Gallbladder (tissue), 1 donor: ENCODE measurements around the gene SYNJ2BP.

DNA sequence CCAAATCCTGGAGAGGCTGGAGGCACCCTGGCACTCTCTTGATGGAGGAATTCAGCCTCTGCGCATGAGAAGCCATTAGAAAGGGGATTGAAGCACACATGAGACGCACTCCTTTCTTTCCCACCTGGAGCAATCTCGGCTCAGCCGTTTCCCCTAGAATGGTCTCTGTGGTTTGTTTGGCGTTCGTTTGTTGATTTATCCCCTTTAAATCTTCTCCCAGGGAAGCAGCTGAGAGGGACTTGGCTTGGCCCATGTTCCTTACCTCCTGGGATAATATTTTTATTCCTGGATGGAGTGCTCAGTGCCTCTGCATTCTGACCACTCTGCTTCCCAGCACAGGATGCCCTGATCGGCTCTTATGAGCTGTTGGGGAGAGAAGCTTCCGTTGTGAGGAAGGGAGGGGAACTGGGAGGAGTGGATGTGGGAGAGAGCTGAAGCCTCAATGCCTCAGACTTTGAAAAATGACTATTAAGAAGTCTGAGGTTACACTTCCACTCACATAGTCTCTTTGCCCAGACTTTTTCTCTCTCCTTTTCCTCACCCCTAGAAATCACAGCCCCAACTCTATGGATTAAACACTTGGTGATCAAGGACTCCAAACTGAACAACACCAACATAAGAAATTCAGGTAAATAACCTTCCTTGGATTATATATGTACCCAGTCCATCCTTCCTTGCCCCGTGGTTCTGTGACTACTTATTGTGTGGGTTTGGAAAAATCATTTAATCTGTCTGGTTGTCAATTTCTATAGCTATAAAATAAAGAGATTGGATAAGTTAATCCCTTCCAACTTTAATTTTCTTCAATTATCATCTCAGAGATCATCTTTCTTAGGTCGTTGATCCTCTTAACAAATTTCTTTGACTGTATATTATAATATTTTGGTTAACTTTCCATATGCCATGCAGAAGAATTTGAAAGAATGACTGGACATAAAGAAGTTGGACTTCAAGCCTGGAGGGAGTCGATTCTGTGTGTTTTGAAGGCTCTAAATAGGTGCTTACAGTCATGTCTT, 114.9 kb downstream of the SMOC1 start:
- PRO-cap: no peak

DNA sequence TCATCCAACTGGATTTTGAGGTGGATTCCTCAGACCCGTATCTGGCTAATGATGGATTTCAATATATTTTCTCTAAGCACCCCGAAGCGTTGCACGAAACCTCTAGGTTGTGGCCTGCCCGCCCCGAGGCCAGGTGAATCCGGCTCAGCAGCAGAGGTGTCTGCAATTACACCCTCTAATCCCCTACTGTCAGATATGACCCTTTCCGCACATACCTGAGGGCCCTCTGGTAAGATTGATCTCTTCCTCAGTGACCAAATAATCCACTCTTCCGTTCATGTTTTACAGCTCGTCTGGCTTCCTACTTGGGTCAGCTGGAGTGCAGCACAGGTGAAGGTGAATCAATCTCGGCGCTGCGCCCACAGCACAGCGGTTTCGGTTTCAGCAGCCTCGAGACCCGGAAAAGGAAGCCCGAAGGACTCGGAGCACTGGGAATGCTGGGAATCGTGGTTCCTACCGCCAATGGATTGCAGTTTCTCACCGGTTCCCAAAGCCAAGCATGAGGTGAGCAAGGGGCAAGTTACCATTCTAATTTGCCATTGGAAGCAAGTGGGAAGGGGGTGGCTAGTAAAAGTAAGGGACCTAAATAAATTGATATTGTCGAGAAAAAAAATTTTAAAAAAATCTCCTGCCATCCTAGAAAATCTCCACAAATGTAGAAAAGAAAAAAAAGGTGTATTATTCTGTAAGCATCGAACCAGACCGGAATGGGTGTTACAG, at the start of gene SYNJ2BP:
Gene SYNJ2BP (minus strand): TSS at position 406 of the 720 bp plus-strand sequence.
- PRO-cap: unidirectional peak, minus-strand start at position 295 of the sequence; unidirectional peak, minus-strand start at position 355 of the sequence

- PRO-cap: no peak
Measured at GRCh38 chr14:70559011-70559763, 24.4 kb upstream of the ADAM20 start.

- PRO-cap: no peak
Measured at GRCh38 chr14:70660949-70661812, 19.5 kb downstream of the TTC9 start.

- PRO-cap: no peak
Measured at GRCh38 chr14:70692172-70692709, 50.5 kb downstream of the TTC9 start.

DNA sequence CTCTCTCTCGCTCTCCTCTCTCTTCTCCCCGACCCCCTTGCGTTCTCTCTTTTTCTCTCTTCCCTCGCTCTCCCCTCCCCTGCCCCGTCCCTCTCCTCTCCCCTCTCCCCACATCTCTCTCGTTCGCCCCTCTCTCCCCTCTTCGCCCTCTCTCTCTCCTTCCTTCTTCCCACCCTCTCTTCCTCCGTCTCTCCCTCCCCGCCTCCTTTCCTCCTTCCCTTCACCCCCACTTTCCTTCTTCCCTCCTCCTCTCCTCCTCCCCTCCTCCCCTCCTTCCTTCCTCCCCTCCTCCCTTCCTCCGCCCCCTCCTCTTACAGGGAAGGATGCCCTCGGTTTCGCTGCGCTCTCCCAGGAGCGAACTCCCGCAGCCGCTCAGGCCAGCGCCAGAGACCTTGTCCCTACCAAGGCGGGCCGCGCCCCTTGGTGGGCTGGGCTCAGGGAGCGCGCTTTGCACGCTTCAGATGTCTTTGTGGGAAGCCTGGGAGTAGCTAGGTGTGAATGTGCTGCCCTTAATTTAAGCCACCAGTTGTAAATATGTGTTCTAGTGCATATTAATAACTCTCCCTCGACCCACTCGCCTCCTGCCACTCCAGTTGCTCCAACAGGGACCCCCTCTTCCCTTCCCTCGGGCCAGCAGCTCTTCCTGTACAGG, 13.3 kb upstream of the MAP3K9 start:
- PRO-cap: no peak

GRCh38 chr14:70973011-70973881, 66.0 kb downstream of the PCNX1 start:
- PRO-cap: no peak

- PRO-cap: no peak
Measured at GRCh38 chr14:70999133-70999782, 92.0 kb downstream of the PCNX1 start.

DNA sequence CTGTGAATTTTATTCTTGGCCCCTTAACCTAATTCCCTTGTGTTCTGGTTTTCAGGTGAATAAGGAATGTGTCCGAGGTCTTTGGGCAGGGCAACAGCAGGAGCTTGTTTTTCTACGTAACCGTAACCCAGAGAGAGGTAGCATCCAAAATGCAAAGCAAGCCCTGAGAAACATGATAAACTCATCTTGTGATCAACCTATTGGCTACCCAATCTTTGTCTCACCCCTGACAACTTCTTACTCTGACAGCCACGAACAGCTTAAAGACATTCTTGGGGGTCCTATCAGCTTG, 196.0 kb downstream of the PCNX1 start:
- PRO-cap: no peak

GRCh38 chr14:71130700-71131417, 189.4 kb upstream of the SIPA1L1 start:
- PRO-cap: no peak

GRCh38 chr14:71350362-71350985, 30.2 kb downstream of the SIPA1L1 start:
- PRO-cap: no peak

- PRO-cap: no peak
Measured at GRCh38 chr14:71418800-71419302, 98.6 kb downstream of the SIPA1L1 start.

GRCh38 chr14:72529057-72529568, 364.8 kb downstream of the DPF3 start:
- PRO-cap: no peak

GRCh38 chr14:72771298-72772164, 122.4 kb downstream of the DPF3 start:
- PRO-cap: no peak

- PRO-cap: no peak
Measured at GRCh38 chr14:72830384-72830937, 63.4 kb downstream of the DPF3 start.

DNA sequence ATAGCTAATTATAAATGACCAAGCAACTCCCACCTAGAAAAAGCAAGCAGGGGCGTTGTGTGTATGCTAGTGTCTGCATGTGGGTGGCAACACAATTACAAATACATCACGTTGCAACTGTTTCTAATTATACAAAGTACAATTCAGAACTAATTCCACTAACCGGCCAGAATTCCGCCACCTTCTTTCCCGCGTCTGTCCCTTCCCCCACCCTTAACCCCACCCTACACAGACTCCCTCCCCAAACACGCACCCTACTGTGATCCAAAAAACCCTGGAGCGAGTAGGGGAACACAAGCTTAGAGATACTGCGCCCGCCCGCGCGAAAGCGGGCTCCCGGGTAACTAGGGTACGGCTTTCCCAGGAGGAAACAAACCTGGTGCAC, 2.1 kb downstream of the DPF3 start:
- PRO-cap: no peak

GRCh38 chr14:72924376-72924736, 1.9 kb upstream of the DCAF4 start:
- PRO-cap: no peak

- PRO-cap: no peak
Measured at GRCh38 chr14:72929579-72929836, 3.2 kb downstream of the DCAF4 start.

DNA sequence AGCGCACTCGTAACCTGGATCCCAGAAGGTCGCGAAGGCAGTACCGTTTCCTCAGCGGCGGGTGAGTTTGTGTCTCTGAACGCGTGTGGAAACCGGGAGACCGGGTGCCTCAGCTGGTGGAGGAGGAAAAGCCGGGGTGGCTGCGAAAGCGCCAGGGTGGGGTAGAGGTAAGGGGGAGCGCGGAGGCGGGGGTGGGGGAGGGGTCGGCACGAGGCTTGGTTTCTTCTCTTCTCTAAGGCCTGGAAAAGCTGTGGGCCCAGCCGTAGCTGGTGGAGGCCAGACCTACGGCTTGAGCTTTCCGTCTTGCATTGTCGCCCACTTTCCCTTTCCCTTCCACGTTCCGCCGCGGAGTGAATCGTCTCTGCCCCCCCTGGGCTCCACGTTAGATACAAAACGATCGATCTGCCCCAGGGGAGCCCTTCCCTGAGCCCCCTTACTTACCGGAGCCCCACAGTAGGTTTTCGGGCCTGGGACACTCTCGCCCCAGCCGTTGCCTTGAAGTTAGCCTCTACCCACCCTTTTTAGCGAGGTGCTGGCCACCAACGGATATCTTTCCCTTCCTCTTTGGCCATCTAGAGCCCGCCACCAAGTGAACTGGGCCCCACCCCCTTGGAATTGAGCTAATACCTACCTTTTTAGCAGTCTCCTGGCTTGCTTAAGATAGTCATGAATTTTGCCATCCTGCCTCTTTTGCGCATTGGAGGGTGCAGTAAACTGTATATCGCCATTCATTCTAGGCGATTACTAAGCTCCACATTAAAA, 492 bp downstream of the RBM25 start:
- PRO-cap: bidirectional peak, plus-strand start at position 318 of the sequence, minus-strand start at position 310 of the sequence; unidirectional peak, minus-strand start at position 523 of the sequence

- PRO-cap: no peak
Measured at GRCh38 chr14:73105633-73106532, 30.4 kb upstream of the PSEN1 start.